Left common carotid artery plus branches (tissue), 1 donor: Measurements from ENCODE around the gene GPR27.

- PRO-cap: no peak
These were observed 114.5 kb upstream of the LMOD3 start for GRCh38 chr3:69236685-69237490.

- PRO-cap: no peak
These were observed 124.2 kb upstream of the LMOD3 start for GRCh38 chr3:69246604-69246899.

GRCh38 chr3:69292953-69293242, 93.0 kb downstream of the FRMD4B start:
- PRO-cap: no peak

GRCh38 chr3:69326762-69327427, 59.0 kb downstream of the FRMD4B start:
- PRO-cap: no peak

GRCh38 chr3:69353126-69354182, 32.4 kb downstream of the FRMD4B start:
- PRO-cap: no peak

- PRO-cap: no peak
These were observed 819 bp downstream of the FRMD4B start for GRCh38 chr3:69385102-69385435.

GRCh38 chr3:71031712-71032722, 551.5 kb downstream of the FOXP1 start:
- PRO-cap: no peak

GRCh38 chr3:71048789-71049467, 534.6 kb downstream of the FOXP1 start:
- PRO-cap: no peak

DNA sequence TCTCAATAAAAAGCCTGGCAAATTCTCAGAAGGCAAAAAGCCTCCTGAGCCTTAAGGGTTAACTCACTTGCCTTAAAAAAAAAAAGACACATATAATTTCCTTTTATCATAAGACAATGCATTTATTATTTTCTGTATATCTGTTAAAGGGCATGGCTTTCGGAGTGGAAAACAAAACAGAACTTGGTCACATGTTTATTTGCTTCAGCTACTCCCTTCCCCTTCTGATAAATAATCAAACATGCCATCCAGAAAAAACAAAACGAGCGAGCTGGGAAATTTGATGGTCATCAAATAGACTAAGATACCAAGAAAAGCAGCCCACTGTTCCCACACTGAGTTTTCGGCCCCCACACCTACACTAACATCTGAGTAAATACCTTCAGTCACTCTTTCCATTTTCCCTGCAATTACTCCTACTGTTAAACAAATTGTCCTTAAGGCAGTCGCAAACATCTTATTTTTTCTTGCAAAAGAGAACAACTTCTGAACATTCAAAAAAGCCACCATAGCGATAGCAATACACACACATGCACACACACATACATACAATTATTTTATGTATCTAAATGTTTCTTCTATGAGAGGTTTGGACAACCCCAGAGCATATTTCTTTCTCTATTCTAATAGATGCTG, 454.6 kb downstream of the FOXP1 start:
- PRO-cap: no peak

GRCh38 chr3:71221410-71221967, 362.0 kb downstream of the FOXP1 start:
- PRO-cap: no peak

- PRO-cap: no peak
These were observed 334.4 kb downstream of the FOXP1 start for GRCh38 chr3:71249096-71249634.

GRCh38 chr3:71346548-71346770, 237.1 kb downstream of the FOXP1 start:
- PRO-cap: no peak

DNA sequence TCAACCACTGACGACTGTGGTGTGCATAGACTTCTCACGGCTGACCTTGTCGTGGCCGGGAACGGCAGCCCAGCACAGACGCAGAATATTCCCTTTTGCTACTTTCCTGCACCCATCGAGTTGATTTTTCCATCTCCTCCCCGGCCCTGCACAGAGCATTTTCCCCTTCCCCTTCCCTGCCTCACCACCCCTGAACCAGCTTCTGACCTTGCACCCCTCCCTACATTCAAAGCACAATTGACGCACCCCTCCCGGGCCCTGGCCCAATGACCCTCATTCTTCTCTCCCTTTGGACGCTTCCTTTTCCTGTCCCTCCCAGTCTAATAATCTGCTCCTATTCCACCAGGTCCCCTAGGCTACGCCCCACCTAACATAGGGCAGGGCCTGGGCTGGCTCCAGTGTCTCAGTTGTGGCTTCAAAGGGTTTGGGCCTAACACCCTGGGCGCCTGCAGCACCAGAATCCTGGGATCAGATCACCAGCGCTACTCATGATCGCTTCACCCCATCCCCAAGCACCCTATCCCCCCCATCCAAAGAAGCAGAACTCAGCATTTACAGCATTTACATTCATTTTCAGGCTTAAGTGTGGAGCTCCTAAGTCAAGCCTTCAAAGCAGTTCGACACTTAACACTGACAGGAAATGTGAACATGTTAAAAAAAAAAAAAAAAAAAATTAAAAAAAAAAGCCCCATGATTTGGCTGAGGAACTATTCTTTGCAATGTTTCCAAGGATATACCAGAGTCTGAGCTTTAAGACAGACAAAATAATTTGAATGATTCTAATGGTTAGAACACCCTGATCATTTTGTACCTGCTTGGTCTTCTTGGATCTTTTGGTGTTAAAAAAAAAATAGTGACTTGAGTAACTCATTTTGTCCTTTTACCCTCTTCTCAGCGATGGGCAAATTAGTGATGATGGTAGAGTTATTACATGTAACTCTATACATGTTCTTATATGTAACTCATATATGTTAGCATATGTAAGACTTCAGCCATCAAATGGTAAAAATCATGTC, 151.0 kb downstream of the FOXP1 start:
- PRO-cap: no peak

- PRO-cap: no peak
These were observed 5.3 kb downstream of the FOXP1 start for GRCh38 chr3:71577799-71579039.

- PRO-cap: no peak
These were observed at the start of gene GPR27 for GRCh38 chr3:71753207-71753954. TSS of gene GPR27 (plus strand) at chr3:71753855.

DNA sequence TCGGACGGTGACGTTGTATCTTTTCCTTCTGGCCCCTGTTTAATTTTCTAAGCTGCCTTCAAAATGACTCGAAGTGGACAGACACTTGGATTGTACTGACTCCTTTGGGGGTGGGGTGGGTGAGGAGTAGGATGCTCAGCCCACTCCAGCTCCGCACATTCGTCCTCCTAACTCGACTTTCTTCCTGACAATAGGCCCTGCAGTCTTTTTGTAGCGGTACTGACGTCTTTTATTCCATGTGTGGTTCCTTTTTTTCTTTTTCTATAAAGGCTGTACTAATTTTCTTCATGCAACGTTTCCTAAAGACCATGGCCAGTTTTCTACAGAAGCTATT, 1.5 kb downstream of the GPR27 start:
- PRO-cap: no peak

- PRO-cap: no peak
These were observed 312.2 kb upstream of the PROK2 start for GRCh38 chr3:72097017-72097728.

- PRO-cap: no peak
These were observed 338.9 kb upstream of the PROK2 start for GRCh38 chr3:72123939-72124063.

DNA sequence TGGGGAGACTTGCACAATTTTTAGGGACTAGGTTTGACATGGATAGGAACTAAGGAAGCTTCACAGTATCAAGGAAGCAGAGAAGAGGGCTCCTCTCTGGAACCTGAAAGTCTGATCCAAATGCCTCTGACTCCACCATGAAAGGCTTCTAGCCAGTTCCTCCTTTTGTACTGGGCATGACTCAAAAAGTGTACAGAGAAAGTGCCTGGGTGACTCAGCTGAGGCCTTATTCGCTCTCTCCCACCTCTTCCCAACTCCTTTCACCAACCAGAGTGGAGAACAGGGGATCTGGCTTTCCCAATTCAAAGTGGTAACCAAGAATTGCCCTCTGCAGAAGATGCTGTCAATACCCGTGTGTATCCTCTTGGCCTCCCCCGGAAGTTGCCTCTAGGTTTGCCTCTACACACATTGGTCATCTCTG, 342.9 kb upstream of the PROK2 start:
- PRO-cap: no peak

GRCh38 chr3:72144777-72145245, 359.9 kb upstream of the PROK2 start:
- PRO-cap: no peak